Testis (tissue), 5 donors: ENCODE measurements around a stretch of chr10.

DNA sequence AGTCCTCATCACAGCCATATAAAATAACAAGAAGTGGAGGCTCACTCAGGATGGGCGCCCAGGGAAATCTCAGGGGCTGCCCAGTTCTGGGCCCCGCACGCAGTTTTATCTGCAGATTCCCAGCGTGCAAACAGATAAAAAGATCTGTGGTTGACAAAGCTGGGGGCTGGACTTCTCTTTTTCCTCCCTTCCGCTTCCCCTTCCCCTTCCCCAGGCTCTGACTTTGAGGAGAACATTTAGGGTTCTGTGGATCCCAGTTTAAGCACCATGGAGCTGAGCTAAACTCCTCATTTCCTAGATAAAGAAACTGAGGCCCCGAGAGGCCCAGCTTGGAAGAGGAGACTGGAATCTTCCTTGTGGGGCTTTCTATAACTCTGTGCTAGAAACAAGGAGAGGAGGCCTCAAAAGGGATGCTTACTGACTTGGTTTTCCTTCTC, 135.5 kb downstream of the RGS10 start:
- PRO-cap, 3 experiments = peak in 1 of 3 experiments; most common minus-strand start position 111 of the sequence (in 1)
- RAMPAGE, long total RNA, 2 experiments = no peak in any of the 2 experiments
- RRBS = no CpG with 5 or more reads among the region's 6 CpGs

DNA sequence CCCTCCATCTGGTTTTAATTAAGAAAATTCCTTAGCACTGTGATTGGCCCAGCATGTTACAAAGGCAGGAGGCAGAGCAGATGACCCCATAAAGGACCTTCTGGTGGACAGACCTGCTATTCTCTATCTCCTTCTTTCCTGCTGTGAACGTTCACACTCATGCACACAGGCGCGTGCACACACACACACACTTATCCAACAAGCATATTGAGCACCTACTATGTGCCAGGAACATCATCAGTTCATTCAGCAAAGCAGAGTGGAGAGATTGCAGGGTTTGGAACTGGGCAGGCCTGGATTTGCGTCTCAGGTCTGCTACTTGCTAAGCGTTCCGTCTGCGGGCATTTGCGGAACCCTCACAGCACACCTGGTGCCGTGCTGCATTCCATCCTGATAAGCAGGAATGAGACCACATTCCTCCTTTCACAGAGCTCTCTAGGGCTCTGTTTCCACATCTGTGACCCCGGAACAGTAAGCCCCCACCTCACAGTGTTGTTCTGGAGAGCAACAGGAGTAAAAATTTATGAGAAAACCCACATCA, 129.2 kb downstream of the RGS10 start:
- PRO-cap, 3 experiments = no peak in any of the 3 experiments
- RAMPAGE, long total RNA, 2 experiments = no peak in any of the 2 experiments
- RRBS = no CpG with 5 or more reads among the region's 10 CpGs

DNA sequence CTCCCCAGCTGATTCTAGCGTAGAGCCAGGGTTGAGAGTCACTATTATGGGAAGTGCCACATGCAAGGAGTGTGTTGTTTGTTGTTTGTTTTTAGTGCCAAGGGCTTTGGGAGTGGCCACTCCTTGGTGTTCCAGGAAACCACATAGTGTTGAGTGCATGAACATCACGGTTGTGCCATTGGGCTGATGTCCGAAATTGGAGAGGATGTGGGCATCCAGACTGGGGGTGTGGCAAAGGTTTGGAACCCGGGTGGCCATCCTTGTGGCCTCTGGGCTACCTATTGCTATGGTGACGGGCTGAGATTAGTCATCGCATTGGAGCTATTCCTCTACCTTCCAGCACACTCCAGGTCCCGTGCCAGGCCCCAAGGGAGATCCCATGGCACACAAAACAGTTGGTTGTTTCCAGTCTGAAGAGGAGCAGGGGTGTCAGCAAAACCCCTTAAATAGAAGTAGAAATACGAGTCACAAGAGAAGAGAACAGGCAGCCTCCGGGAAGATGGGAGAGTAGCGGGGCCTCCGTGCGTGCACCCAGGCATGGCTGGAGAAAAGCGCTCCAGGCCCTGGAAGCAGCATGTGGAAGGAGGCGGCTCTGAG, 92.4 kb downstream of the RGS10 start:
- PRO-cap, 3 experiments = no peak in any of the 3 experiments
- RAMPAGE, long total RNA, 2 experiments = no peak in any of the 2 experiments
- RRBS = no CpG with 5 or more reads among the region's 14 CpGs

DNA sequence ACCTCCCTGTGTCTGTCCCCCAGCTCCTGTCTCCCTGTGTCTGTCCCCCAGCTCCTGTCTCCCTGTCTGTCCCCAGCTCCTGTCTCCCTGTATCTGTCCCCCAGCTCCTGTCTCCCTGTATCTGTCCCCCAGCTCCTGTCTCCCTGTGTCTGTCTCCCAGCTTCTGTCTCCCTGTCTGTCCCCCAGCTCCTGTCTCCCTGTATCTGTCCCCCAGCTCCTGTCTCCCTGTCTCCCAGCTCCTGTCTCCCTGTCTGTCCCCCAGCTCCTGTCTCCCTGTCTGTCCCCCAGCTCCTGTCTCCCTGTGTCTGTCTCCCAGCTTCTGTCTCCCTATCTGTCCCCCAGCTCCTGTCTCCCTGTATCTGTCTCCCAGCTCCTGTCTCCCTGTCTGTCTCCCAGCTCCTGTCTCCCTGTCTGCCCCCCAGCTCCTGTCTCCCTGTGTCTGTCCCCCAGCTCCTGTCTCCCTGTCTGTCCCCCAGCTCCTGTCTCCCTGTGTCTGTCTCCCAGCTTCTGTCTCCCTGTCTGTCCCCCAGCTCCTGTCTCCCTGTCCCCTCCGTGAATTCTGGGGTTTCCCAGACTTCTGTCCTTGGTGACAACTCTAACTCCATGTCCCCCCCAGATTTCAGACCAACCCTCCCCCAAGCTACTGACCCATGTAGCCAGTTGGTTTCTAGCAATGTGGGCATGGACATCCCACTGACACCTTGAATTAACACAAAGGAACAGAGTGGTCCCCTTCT, 23.1 kb downstream of the RGS10 start:
- PRO-cap, 3 experiments = no peak in any of the 3 experiments
- RAMPAGE, long total RNA, 2 experiments = no peak in any of the 2 experiments
- RRBS = no CpG with 5 or more reads among the region's 1 CpG

- PRO-cap, 3 experiments = no peak in any of the 3 experiments
- RAMPAGE, long total RNA, 2 experiments = no peak in any of the 2 experiments
- RRBS = no CpG with 5 or more reads among the region's 3 CpGs
These were observed 22.7 kb downstream of the TIAL1 start for GRCh38 chr10:119573878-119574662.

- PRO-cap, 3 experiments = no peak in any of the 3 experiments
- RAMPAGE, long total RNA, 2 experiments = no peak in any of the 2 experiments
- RRBS = no CpG with 5 or more reads among the region's 11 CpGs
These were observed 9.4 kb downstream of the TIAL1 start for GRCh38 chr10:119587138-119587893.

- PRO-cap, 3 experiments = peak in 3 of 3 experiments; most common plus-strand start chr10:119596271 (in 3); most common minus-strand start chr10:119596238 (in 1)
- RAMPAGE, long total RNA, 2 experiments = no peak in any of the 2 experiments
- RRBS = 3% methylated on average over 8 of the region's 15 CpGs
These were observed 767 bp downstream of the TIAL1 start for GRCh38 chr10:119596058-119596335.

DNA sequence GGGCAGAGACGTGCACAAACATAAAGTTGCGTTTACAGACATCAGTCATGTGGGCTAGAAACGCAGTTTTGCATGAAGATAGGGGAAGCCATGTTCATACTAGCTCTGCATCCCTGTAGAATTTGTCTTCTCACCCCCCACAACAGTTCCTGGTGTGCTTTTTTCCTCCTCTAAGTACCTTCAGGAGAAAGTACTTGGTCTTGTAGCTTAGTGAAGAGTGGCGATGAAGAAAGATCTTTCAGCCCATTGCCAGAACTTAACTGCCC, 836 bp upstream of the TIAL1 start:
- PRO-cap, 3 experiments = no peak in any of the 3 experiments
- RAMPAGE, long total RNA, 2 experiments = no peak in any of the 2 experiments
- RRBS = no CpG with 5 or more reads among the region's 4 CpGs

DNA sequence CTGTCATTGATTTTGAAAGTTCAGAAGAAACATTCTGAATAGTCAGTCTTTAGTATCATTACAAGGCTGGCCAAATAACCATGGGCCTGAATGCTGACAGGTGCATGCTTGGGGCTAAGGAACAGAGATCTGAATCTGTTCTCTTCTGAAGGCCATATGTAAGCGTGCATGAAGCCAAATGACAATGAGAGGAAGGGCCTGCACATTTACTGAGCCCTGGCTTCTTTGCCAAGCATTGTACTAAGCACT, 22.4 kb upstream of the TIAL1 start:
- PRO-cap, 3 experiments = no peak in any of the 3 experiments
- RAMPAGE, long total RNA, 2 experiments = no peak in any of the 2 experiments
- RRBS = no CpG with 5 or more reads among the region's 1 CpG

DNA sequence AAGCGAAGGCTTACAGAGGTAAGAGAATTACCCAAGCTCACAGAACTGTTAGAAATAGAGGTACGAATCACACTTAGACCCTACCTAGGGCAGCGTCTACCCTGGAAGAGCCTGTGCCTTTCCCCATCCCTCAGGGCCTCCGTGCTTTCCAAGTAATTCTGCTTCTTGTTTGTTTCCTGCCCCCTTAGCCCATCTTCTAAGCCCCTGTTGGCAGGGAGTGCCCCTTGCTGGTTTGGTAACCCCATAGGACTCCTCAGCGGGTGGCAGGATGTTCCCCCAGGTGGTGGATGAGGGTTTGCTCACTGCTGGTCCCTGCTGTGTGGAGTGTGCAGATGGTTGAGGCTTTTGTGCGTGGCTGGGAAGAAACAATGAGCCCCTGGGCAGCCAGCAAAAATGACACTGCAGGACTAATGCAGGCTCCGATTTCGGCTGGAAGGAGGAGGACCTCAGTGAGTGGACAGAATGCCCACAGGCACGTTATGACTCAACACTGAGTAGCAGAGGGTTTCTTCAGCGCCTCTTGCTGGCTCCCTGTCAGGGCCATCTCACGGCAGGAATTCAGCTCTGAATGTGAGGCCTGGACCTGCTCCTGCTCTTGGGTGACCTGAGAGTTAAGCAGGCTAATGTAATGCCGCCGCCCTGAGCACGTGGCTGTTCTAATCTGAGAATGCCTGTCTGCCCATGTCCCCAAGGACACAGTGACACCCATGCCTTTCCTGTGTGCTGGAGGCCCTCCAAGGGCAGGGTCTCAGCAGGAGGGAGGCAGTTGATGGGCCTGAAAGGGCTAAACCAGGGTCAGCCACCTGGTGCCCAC, 16.5 kb downstream of the BAG3 start:
- PRO-cap, 3 experiments = no peak in any of the 3 experiments
- RAMPAGE, long total RNA, 2 experiments = no peak in any of the 2 experiments
- RRBS = no CpG with 5 or more reads among the region's 14 CpGs

DNA sequence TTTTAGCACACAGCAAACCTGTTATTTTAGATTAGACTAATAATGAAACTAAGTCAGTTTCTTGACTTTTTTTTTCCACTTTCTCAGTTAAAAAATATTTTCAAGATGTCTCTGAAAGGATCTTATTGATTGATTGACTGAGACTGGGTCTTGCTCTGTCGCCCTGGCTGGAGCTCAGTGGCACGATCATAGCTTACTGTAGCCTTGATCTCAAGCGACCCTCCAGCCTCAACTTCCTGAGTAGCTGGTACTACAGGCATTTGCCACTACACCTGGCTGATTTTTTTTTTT, 20.4 kb upstream of the INPP5F start:
- PRO-cap, 3 experiments = no peak in any of the 3 experiments
- RAMPAGE, long total RNA, 2 experiments = no peak in any of the 2 experiments
- RRBS = no CpG with 5 or more reads among the region's 3 CpGs

DNA sequence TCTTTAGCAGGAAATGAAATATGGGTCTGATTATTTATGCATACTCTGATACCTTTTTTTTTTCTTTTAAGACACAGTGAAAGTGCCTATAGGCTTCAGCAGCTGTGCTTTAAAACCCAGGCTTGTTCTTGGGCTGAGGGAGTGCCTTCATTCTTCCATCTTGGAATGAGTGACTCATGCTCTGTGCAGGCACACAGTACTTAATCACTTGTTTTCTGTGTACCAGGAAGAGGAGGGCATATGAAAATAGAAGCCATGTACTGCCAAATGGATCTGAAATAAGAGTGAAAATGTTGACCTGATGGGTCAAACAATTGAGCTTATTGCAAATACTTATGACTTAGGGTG, 12.0 kb downstream of the INPP5F start:
- PRO-cap, 3 experiments = no peak in any of the 3 experiments
- RAMPAGE, long total RNA, 2 experiments = no peak in any of the 2 experiments

DNA sequence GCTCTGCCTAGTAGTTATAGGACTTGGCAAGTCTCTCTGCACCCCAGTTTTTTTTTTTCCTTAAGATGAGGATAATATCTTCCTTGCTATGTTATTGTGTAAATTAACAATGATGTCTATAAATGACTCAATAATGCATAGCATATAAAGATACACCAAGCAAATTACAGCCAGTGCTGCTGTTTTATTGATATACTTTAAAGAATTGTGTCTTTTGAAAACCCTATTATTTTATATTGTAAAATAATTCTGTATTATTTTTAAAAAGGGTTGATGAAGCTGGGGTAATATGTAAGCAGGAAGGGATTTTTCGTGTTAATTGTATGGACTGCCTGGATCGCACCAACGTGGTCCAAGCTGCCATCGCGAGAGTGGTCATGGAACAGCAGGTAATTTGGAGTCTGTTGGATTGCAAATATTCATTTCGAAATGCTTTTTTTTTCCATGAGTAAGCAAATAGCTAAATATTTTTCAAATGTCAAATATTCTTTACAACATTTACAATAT, 66.5 kb downstream of the MCMBP start:
- PRO-cap, 3 experiments = no peak in any of the 3 experiments
- RAMPAGE, long total RNA, 2 experiments = no peak in any of the 2 experiments
- RRBS = no CpG with 5 or more reads among the region's 6 CpGs

- PRO-cap, 3 experiments = no peak in any of the 3 experiments
- RAMPAGE, long total RNA, 2 experiments = no peak in any of the 2 experiments
These were observed 25.2 kb downstream of the MCMBP start for GRCh38 chr10:119847460-119847826.

GRCh38 chr10:119871898-119872751, 518 bp downstream of the MCMBP start:
- PRO-cap, 3 experiments = peak in 1 of 3 experiments; most common plus-strand start chr10:119872165 (in 1)
- RAMPAGE, long total RNA, 2 experiments = no peak in any of the 2 experiments
- RRBS = 1% methylated on average over 26 of the region's 85 CpGs

- PRO-cap, 3 experiments = no peak in any of the 3 experiments
- RAMPAGE, long total RNA, 2 experiments = no peak in any of the 2 experiments
- RRBS = 4% methylated on average over 2 of the region's 14 CpGs
These were observed 235.2 kb downstream of the SEC23IP start for GRCh38 chr10:120127653-120128137.

DNA sequence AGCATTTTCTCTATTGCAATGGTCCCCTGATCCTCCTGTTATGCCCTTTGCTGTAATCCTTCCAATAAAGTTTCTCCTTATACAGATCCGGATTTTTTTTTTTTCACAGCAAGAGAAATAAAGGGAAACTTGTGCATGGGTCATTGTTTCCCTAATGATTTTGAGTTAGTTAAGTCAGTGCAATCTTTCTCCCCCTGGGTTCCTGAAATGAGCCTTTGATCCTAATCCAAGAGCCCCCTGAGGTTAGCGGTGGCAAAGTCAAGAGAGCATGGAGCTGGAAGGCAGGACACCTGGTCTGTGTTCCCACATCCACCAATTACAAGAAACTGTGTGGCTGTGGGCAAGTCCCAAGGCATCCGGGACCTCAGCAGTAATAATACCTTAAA, 129.4 kb upstream of the WDR11 start:
- PRO-cap, 3 experiments = no peak in any of the 3 experiments
- RAMPAGE, long total RNA, 2 experiments = no peak in any of the 2 experiments
- RRBS = no CpG with 5 or more reads among the region's 3 CpGs

GRCh38 chr10:120979163-120980212, 128.3 kb downstream of the WDR11 start:
- PRO-cap, 3 experiments = peak in 2 of 3 experiments; most common minus-strand start chr10:120979712 (in 2)
- RAMPAGE, long total RNA, 2 experiments = start-site peak on the minus strand in 2 of 2 experiments, at chr10:120979677-120979718 at its widest, 7 to 8 reads per replicate
- RRBS = 2% methylated on average over 28 of the region's 75 CpGs

- PRO-cap, 3 experiments = no peak in any of the 3 experiments
- RAMPAGE, long total RNA, 2 experiments = no peak in any of the 2 experiments
- RRBS = no CpG with 5 or more reads among the region's 25 CpGs
These were observed 32.6 kb downstream of the TACC2 start for GRCh38 chr10:122021219-122022243.

DNA sequence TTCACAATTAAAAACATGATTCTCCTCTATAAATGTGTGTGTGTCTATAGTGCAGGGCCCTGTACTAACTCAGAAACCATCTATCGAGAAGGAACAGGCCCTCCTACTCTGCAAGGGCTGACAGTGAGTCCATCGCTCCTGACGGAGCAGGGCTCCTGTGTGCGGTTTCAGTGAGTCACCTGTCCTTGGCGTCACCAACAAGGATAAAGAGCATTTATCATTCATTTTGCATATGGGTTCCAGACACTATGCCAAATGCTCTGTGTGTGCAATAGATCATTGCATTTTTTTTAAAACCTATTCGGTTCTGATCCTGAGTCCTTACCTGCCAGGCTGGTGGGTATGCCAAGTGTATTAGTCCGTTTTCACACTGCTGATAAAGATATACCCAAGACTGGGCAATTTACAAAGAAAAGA, 63.8 kb downstream of the TACC2 start:
- PRO-cap, 3 experiments = no peak in any of the 3 experiments
- RAMPAGE, long total RNA, 2 experiments = no peak in any of the 2 experiments
- RRBS = no CpG with 5 or more reads among the region's 7 CpGs